Monocyte (primary cell): ENCODE data around the genes SEC24B and MCUB.

DNA sequence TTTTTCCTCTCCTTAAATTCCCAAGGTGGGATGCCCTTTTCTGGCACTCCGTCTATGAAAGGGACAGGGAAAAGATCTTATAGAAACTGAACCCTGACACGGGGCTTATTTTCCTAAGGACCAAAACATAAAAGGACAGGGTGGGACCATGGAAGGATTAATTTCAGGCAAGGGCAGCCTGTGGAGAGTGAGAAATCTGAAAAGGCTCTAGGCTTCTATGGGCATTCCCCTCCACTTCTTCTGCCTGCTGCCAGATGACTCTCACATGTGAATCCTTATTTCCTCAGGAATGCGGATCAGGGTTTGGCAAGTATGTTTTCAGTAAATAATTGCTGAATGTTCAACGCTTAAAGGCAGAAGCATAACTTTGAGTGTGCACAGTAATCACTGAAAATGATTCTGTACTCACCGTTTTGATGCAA, 625 bp upstream of the ARHGEF38 start:
- PRO-cap, 2 experiments = no peak in any of the 2 experiments

DNA sequence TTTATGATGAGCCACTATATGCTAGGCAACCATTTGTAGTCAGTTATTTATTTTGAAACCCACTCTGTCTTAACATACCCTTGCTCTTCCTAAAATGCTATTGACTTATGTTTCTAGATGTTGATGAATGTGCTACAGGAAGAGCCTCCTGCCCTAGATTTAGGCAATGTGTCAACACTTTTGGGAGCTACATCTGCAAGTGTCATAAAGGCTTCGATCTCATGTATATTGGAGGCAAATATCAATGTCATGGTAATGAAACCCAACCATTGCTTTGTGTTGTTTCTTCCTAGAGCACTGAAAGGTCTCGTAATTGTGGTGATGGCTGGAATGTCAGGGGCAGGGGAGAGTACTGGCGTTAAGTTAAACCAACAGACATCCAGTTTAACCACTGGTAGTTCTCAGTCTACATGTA, 44.7 kb downstream of the NPNT start:
- PRO-cap, 2 experiments = no peak in any of the 2 experiments

DNA sequence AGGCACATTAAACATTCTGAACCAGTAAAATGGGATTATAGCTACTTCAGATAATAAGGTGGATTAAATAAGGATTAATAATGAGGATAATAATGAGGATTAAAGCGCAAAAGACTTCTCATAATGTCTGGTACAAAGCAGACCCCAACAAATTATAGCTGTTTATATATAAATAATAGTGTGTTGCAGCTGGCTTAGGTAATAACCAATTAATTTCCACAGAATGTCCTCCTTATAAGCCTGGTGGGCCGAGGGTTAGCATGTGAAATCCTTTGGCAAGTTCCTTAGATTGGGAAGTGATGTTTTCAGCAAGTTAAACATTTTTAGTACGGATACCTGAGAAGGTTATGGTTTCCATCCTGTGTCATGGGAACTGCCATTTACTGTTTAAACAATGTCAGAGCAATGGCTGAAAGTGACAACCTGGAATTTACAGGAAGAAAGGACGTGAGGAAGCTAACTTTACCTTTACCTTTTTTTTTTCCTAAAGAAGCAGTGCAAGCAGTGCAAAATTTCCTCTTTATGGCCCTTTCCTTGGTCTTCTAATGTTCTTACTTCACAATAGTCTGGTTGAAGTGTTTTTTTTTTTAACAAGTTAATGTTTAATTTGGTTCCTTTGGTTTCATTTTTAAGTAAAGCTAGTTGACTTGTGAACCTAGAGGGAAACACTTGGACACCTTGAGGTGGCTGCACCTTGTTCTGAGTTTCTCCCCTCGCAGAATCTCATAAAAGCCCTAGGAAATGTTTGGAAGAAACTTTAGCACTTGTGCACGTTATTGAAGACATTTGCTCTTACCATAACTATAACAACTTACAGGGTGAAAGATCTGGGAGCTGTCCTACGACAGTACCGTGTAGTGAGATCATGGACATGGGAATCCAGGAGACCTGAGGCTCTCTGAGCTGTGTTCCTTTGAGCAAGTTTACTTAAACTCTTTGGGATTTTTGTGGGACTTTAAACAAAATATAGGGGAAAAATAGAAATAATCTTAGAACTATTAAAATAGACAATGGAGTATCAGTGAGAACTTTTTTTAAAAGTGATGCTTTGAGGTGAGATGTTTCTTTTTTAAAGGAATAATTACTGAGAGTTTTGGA, 1.7 kb downstream of the SGMS2 start:
- PRO-cap, 2 experiments = no peak in any of the 2 experiments

GRCh38 chr4:107997076-107997894, 7.6 kb downstream of the HADH start:
- PRO-cap, 2 experiments = no peak in any of the 2 experiments

- PRO-cap, 2 experiments = no peak in any of the 2 experiments
Observed at GRCh38 chr4:108029988-108030209, 40.2 kb downstream of the HADH start.

DNA sequence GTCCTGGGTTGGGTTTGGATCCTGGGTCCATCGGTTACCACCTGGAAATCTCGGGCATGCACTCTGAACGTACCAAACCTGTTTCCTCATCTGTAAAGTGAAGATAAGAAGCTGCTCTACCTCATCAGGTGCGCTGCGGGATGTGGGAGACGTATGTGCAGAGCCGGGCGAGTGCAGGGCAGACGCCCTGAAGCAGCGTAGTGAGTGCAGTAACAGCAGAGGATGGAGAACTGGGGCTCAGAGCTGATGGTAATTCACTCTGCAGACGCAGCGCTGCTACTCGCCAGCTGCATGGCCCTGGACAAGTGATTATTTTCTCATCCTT, 64.4 kb downstream of the HADH start:
- PRO-cap, 2 experiments = no peak in any of the 2 experiments

GRCh38 chr4:108355602-108356231, 187.0 kb upstream of the LEF1 start:
- PRO-cap, 2 experiments = no peak in any of the 2 experiments

GRCh38 chr4:109184369-109184784, 118.1 kb downstream of the COL25A1 start:
- PRO-cap, 2 experiments = no peak in any of the 2 experiments

GRCh38 chr4:109433167-109434177, at the start of gene SEC24B:
Gene SEC24B, plus strand, starts transcription at chr4:109433815.
- PRO-cap, 2 experiments = peak in 2 of 2 experiments; most common plus-strand start chr4:109433275 (in 2); most common minus-strand start chr4:109433700 (in 2)

DNA sequence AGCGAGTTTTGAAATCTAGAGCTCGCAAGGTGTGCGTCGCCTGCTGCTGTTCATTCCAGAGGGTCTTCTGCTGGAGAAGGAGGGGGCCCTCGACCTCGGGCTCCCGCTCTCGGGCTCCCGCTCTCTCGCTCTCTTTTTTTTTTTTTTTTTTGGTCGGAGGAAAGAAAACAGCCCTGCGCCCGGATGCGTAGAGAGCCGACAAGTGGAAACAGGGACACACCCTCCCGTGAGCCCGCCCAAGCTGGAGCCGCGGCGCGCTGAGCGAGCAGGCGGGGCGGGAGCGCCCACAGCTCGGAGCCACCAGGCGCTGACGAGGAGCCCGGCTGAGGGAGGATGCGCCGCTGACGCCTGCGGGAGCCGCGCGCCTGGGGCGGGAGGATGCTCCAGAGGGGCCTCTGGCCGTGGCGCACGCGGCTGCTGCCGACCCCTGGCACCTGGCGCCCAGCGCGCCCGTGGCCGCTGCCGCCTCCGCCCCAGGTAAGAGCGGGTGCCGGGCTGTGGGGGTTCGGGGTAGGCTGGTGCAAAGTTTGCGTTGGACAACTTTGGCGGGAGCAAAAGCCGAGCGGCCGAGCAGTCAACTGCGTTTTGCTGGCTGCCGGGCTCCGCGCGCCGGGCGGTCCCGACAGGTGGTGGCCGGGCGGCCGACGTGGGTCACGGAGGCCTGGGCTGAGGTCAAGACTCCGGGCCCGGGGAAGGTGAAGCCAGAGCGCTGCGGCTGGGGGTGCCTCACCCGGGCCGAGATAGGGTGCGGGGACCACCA, at the start of gene MCUB:
Gene MCUB (plus strand): TSS at position 287 of the 760 bp plus-strand sequence.
- PRO-cap, 2 experiments = peak in 2 of 2 experiments; most common plus-strand start position 330 of the sequence (in 2); most common minus-strand start position 133 of the sequence (in 2)

DNA sequence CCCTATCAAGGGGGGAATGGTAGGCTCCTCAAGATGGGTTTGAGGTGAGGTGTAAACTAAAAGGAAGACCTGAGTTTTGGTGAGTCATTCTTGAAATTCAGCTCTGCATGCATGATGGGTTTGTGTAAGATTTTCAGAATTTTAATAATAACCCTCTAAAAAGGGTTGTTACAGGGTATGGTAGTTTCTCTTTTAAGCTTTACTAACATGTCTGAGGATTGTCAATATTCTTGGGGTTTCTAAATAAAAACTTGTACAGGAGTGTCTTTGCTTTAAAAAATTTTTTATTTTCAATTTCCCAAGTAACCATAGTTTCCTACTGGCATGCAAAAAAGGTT, 53.2 kb downstream of the CASP6 start:
- PRO-cap, 2 experiments = no peak in any of the 2 experiments

GRCh38 chr4:109703871-109704463, 722 bp upstream of the CASP6 start:
- PRO-cap, 2 experiments = no peak in any of the 2 experiments

- PRO-cap, 2 experiments = no peak in any of the 2 experiments
Observed at GRCh38 chr4:110636852-110637392, 14.0 kb upstream of the PITX2 start.

DNA sequence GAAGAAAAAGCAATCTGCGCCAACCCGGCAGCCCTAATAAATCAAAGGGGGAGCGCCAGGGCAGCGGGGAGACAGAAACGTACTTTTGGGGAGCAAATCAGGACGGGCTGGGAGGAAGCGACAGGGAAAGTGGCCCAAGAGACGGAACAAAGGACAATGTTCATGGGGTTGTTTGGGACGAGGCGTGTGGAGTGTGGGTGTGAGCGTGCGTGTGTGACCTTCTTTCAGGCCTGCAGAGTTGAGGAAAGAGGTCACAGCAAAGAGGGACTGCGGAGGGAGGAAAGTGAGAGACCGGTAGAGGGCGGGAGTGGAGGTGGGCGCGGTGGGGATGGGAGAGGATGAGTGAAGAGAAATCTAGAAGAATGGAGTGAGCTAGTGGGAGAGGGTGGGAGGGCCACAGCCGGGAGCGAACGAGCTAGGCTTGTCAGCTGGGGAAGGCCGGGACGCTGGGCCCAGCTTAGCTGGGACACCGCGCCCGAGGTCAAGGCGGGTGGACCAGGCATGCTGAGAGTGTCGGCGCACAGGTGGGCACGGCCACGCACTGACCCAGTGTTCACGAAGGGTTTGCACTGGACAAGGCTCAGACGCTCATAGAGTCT, 14.6 kb upstream of the PITX2 start:
- PRO-cap, 2 experiments = no peak in any of the 2 experiments

- PRO-cap, 2 experiments = no peak in any of the 2 experiments
Observed at GRCh38 chr4:110876715-110877290, 253.9 kb upstream of the PITX2 start.

DNA sequence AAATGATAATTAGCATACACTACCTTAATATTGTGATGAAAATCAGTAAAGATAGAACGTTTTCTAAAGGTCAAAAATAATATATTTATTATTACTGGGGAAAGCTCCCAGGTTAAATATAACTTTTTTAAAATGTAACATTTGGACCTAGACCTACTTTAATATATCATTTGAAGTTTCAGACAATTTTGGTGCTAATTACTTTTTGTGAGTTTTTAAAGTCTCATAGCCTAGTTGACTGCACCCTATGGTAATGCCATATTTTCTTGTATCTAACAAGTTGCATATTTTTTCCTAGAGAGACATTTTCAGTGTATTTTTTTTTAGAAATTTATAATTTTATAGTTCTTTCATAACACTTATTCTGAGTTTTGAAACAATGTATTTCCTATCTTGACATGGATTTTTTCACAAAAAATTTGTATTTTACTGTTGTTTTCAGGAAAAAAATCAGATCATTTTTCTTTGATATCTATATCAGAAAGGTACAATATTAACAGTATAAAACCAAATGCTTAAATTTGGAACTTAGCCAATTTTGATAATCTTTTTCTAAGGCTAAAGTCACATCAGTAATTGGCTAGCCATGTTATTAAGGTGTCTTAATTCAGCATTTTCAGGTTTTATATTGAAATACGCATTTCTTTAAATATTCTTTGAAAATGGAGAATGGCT, 42.3 kb downstream of the FAM241A start:
- PRO-cap, 2 experiments = no peak in any of the 2 experiments

DNA sequence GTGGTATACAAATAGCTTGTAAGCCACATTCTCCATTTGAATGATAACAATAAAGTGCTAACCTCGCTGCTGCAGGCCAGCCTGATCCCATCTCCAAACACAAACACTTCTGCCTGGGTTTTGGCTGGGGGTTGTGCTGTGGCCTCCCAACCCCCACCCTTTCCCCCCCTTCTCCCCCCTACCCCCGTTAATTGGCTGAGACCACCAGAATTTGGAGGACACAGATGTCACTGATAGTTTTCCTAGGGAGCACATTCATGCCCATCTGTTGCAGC, 46.4 kb downstream of the ALPK1 start:
- PRO-cap, 2 experiments = no peak in any of the 2 experiments

DNA sequence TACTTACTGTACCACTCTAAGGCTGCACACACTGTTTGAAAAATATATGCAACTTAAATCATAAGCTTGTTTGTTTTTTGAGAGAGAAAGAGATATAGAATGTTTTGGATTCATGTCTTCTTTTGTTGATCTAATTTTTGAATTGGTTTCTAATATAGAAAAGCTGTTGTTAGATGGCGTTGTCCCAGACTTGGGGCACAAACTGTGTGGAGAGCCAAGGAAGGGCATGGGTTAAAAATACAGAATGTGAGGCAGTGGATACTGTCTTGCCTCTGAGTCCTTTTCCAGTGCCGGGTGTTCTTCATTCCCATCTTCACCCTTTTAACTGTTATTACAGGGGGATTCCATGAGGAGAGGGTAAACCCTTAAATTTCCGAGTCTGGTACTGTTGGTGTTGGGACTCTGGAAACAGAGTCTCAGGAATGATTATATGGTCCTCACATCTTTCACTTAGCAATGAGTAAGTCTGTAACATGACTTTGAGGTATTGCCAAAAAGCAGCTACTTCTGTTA, 17.3 kb upstream of the ANK2 start:
- PRO-cap, 2 experiments = no peak in any of the 2 experiments

GRCh38 chr4:113316664-113317504, 267.4 kb downstream of the ANK2 start:
- PRO-cap, 2 experiments = no peak in any of the 2 experiments

GRCh38 chr4:113471784-113472367, 289.7 kb downstream of the CAMK2D start:
- PRO-cap, 2 experiments = no peak in any of the 2 experiments